Frontal cortex (tissue), 2 donors: Measurements from ENCODE around the gene N4BP2L2.

DNA sequence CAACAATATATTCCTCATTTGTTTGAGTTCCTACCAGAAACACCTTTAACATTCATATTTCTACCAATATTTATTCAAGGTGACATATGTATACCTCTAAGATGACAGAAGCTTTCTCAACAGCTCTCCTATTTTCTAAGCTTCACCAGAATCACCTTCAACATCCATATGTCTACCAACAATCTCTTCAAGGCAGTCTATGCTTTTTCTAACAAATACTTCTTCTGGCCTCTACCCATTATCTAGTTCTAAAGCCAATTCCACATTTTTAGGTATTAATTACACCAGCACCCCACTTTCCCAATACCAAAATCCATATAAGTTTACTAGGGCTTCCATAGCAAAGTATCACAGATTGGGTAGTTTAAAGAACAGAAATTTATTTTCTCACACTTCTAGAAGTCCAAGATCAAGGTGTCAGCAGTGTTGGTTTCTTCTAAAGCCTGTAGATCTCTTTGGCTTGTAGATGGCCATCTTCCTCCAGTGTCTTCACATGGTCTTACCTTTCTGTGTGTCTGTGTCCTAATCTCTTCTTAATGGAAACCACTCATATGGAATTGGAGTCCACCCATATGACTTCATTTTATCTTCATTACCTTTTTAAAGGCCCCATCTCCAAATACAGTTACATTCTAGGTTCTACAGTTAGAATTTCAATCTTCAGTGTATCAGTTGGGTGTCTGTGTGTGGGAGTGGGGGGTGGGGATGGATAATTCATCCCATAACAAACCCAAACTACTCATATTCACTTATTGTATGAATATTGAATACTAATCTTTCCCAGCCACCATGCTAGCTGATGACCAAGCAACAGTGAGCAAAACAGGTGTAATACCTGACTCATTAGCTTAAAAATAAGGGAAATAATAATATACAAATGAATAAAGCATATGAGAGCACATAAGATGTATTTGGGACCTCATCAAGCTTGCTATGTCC is 32.6 kb downstream of the N4BP2L2 start:
- RAMPAGE, long total RNA = no peak

DNA sequence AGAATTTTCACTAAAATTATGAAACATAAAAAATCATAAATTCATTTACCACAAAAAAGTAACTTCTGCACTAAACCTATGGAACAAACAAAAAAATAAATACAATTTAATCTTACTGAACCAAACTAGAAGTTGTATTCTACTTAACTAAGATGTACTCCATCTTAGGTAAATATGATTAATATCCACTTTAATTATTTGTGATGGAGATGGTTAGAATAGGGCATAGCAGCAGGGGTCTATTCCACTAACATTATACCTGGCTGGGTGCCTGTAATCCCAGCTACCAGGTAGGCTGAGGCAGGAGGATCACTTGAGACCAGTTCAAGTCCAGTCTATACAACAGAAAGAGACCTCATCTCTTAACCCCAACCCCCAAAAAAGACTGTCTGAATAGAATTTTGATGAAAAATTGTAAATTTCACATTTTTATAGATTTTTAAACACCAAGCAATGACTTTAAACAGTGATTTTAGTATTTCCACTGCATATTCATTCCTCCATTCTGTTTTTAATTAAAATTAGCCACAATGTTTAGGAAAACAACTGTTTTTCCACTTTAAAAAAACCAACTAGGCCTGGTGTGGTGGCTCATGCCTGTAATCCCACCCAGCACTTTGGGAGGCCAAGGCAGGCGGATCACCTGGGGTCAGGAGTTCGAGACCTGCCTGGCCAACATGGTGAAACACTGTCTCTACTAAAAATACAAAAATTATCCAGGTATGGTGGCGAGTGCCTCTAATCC is 24.1 kb downstream of the N4BP2L2 start:
- RAMPAGE, long total RNA = no peak

DNA sequence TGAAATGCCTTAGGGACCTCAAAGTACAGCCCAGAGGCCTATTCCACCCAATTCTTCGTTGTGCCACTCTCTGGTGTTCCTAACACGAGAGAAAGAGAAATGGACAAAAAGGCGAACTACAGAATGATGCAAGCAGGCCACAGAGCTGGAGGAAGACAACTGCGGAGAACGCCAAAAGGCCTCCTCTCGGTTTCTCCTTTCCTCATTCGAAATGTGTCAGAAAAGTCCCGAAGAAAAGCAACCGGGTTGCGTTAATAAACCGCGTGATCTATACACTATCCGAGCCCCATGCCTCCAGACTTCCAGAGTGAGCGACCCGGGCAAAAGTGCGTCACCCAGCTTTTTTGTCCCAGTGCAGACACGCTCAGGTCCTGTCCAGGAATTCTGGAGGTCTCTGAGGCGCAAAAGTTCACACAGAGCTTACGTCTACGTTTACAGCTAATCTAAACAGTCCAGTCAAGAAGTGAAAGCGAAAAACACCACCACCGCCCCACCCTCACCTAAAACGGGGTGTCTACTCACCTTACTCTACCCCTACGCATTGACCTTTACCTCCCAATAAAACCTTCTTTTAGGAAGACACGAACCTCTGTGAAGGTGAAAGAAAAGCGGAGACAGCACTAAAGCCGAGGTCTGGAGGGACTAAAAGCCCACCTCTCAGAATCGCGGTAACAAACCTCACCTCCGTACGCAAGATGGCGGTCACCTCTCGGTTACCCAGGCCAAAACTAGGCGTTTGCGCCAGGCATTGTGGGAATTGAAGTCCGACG is at the start of gene N4BP2L2:
Gene N4BP2L2 (minus strand): TSS at position 700 of the 770 bp plus-strand sequence.
- RAMPAGE, long total RNA = no peak

GRCh38 chr13:32636672-32637638 is 50.7 kb downstream of the PDS5B start:
- RAMPAGE, long total RNA = no peak

DNA sequence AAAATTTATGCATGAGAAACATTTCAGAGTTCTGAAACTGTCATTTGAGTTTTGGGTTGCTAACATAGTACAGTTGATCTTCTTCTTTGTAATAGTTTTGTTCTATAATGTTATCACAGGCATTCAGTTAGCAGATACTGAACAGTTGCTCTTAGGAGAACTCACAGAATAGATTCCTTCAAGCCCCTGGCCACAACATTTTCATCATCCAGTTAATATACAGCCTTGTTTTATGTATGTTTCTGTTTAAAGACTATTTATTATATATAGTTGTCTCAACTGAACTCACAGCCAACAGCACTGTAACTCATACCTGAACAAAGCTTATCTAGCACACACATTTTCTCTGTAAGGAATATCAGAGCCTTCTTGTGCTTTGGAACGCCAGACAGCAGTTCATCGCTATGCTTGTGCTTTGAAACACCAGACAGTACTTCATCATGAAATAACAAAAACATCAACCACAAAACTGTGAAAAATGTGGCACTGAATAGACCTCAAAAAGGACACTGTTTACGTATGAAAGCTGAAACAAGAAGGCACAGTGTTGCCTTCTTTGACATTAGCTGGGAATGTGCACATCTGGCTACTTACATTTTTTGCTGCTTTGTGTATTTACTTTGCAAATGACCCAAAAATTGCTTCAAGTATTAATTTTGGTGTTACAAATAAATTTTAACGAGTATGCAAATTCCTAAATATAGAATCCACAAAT is 160.1 kb downstream of the PDS5B start:
- RAMPAGE, long total RNA = no peak

GRCh38 chr13:32902677-32903413 is 113.4 kb upstream of the KL start:
- RAMPAGE, long total RNA = no peak

- RAMPAGE, long total RNA = no peak
Observed at GRCh38 chr13:33092494-33092985, 76.3 kb downstream of the KL start.

- RAMPAGE, long total RNA = no peak
Observed at GRCh38 chr13:33279771-33280255, 5.7 kb downstream of the STARD13 start.

DNA sequence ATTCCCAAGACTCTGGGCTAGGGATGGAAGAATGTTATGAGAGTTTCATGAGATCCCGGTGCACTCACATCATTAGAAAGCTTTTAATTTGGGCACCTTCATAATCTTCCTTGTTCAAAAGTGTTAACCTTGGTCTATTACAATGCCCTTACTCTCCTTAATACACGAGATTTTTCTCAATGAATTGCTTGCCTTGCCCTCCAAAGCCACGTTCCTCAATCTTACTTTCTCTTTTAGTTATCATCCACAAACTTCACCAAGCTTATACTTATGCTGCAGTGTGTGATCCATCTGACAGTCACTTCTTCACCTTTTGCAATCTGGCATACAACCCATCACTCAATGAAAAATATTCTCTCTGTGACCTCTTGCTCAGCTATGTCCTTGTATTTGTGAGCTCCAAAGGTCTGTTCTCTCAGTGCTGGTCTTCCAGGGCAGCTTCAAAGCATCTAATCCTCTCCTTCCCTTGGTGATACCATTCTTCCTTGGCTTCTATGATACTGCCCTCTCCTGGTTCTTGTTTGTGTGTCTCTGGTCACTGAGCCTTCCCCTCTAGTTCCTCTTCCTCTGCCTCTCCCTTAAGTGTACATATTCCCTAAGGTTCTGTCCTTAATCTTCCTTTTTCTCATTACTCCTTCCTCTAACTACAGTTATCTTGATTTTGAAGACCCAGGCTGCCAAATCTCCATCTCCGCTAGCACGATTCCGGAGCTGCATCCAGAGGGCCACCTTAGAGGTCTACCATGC is 202.2 kb upstream of the STARD13 start:
- RAMPAGE, long total RNA = no peak

DNA sequence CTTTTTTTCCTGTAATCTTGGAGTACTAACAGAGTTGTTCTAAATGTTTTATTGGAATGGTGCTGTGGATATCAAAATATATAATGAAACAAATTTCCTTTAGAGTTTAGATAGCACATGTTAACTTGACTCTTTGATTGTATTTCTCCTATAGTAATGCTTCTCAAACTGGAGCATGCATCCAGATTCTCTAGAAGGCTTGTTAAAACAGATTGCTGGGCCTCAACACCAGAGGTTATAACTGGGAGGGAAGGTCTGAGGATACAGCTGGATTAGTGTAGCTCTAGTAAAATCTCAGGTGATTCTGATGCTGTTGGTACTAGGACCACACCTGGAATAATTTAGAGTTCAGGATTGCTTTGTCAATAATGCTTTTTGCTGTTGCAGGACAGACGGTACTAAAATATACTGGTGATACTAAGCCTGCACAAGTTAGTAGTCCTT is 258.0 kb upstream of the STARD13 start:
- RAMPAGE, long total RNA = no peak

- RAMPAGE, long total RNA = no peak
Observed at GRCh38 chr13:33644558-33644951, 173.4 kb upstream of the RFC3 start.

DNA sequence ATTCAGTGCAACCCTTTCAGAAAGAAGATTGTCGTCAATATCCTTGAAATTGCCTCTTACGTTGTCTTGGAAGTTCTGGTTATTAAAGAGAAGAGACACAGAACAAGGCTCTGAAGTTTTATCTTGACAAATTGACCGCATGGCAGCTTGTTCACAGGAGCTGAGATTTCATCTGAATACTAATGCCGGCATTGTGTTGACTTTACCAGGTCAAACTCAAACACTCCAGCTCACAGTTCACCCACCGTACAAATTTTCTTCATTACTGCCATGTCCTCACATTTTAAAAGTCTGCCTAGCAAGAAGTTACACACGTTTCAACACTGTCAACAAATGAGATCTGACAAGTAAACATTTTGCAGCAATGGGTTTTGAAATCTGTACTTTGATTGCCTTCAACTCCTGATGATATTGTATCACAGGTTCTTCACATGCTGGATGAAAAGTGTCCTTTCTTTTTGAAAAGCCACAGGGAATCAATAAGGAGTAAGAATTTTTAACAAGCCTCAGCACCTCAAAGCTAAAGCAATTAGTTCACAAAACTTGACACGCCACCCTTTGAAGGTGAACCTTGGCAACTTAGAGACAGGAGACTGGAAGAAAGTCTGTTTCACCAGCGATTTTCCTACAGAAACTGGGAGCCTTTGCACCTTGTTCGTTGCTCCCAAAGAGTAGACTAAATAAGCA is 150.9 kb downstream of the RFC3 start:
- RAMPAGE, long total RNA = no peak

DNA sequence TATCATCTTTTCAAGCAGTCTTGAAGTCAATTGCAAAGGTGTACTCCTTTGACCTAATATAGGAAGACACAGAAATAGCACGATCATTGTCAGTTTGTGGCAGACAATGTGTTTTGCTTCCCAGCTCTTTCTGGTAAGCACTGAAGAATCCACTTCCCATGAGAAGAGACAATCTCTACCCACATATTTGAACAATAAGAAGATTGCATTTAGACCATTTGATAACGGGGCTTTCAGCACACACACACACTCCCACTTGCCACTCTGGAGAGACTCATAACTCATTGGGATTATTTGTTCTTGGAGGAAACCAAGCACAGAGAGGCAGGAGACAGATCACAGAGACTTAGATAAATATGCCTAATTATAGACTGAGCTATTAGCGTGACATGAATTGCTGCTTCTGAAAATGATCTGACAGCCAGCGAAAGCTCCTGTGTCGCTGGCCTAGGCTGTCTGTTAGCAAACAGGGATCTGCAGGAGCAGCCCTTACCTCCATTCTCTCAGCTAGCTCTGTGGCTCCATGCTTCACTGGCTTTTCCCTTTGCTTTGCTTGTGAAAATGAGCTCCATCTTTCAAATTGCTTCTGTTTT is 111.3 kb downstream of the CCNA1 start:
- RAMPAGE, long total RNA = no peak

DNA sequence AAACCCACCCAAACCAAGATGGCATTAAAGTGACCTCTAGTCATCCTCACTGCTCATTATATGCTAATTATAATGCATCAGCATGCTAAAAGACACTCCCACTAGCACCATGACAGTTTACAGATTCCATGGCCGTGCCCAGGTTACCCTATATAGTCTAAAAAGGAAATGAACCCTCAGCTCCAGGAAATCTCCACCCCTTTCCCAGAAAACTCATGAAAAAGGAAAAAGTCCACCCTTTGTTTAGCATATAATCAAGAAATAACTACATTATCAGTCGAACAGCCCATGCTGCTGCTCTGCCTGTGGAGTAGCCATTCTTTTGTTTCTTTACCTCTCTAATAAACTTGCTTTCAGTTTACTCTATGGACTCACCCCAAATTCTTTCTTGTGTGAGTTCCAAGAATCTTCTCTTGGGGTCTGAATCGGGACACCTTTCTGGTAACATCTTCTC is 43.4 kb downstream of the RFXAP start:
- RAMPAGE, long total RNA = no peak

DNA sequence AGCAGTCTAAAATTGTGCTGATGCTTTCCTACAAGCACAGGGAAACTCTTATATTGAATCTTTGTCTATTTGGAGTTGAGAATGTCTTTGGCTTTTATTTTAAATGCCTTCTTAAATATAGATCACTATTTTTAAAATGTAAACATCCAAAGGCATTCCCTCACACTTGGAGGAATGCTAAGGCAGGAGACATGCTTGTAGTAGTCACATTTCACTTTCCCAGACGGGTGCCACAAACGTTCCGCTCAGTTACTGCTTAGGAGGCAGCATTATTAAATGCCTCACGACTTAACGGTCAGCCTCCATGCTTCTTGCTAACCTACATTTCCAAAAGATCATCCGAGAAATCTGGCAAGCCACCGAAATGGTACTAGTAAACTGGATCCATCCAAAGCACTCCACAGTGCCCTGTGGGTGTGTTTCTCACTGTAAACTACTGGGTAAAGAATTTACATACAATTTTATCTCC is 1.4 kb downstream of the SMAD9 start:
- RAMPAGE, long total RNA = no peak

DNA sequence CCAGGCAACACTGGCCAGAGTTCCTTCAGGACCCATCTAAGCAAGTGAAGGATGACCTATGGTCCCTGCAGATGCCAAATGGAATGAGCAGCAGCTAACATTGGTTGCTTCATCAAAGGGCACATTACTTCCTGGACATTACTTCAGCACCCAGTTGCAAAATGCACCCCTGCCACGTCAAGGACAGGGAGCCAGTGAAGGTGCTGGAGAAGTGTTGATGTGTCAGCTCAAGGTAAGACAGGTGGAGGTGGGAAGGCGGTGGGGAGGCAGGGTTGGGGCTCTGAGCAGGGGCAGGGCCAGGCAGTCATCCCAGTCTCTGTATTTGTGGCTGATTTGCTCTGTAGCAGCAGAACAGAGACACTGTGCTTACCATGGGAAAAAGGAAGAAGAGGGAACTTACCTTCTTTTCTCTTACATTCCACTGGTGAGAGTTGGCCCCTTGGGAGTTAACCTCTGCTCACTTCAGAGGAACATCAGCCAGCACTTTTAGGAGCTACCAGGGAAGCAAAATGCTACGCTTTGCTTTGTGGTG is 14.5 kb downstream of the CSNK1A1L start:
- RAMPAGE, long total RNA = no peak

GRCh38 chr13:37127705-37128364 is 22.4 kb upstream of the CSNK1A1L start:
- RAMPAGE, long total RNA = no peak

DNA sequence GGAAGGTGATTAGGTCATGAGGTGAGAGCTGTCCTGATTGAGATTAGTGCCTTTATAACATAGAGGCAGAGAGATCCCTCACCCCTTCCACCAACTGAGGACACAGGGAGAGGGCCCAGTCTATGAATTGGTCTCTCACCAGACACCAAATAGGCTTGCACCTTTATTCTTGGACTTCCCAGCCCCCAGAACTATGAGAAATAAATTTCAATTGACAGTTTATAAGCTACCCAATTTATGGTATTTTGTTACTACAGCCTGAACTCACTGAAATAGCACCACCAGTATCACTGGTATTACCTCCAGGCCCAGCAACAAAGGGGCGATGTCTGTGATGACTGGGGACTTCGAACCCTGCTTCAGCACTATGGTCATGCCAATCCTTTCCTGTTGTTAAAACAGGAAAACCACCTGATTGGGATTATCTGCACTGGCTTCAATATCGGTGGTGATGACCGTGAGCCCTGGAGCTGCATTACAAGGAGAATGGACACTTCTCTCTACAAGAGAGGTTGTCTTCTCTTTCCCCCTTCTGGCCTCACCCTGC is 26.8 kb downstream of the STOML3 start:
- RAMPAGE, long total RNA = no peak

GRCh38 chr13:39026176-39026569 is 11.7 kb downstream of the PROSER1 start:
- RAMPAGE, long total RNA = no peak

- RAMPAGE, long total RNA = no peak
Observed at GRCh38 chr13:39027925-39028394, 9.9 kb downstream of the PROSER1 start.